Iris pigment epithelial cell (primary cell): ENCODE results near the genes ATP5F1B and NDUFA4L2.

- RRBS = 2% methylated on average over 5 of the region's 57 CpGs
These were observed at the start of gene ATP5F1B for GRCh38 chr12:56645183-56646141. Gene ATP5F1B, minus strand, starts transcription at chr12:56645984.

DNA sequence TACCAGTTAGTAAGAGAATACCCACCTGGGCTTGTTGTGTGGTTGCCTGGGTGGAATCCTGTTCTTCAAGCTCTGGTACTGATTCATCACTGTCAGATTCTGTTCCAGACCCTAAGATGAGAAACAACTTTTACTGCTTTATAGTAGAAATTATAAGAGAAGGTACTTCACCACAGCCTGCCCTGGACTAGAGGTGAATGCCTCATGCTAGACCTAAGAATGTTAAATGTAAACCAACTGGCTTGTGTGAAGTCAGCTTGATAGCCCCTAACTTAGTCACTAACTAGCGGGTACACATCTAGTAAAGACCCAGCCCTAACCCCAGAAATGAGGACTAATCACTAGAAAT, 10.5 kb downstream of the NACA start:
- RRBS = no CpG with 5 or more reads among the region's 1 CpG

DNA sequence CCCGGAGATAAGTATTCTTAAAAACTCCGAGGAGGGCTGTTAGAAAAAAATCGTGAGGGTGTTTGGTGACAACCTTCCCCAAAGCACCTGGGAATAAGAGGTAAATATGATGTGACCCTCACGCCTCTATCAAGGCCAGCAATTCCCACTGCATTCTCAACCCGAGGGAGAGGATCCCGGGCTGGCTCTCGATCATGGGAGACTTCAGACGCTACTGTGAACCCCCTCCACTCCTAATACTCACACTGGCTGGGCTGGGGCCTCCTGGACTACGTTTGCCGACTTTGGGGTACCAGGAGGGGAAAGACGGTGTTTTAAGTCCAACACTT, 553 bp downstream of the NACA start:
- RRBS = 4% methylated on average over 1 of the region's 11 CpGs

- RRBS = no CpG with 5 or more reads among the region's 6 CpGs
These were observed 603 bp upstream of the NACA start for GRCh38 chr12:56725759-56726045.

DNA sequence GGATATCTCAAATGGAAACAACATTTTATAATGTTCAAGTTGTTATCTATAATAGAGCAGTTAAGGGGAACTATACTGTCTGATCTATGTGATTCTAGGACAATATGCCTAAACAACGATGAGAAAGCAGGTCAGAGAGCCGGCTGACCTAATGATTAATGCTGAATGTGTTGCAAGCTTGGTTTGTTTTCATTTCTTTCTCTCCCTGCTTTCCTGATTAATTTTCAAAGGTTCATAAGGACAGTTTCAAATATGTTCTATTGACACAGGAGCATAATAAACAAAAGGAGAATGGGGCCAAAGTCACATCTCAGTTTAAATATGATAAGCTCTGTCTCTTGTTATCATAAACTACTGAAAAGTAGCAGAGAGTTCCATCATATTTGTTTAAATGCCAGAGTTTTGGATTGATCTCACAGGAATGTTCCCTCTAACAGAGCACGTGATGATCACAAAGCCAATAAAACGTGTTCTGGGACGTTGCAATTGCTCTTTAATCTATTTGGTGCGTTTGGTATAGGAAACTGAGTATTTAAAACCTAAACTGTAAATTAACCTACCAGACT, 3.8 kb upstream of the HSD17B6 start:
- RRBS = no CpG with 5 or more reads among the region's 6 CpGs

DNA sequence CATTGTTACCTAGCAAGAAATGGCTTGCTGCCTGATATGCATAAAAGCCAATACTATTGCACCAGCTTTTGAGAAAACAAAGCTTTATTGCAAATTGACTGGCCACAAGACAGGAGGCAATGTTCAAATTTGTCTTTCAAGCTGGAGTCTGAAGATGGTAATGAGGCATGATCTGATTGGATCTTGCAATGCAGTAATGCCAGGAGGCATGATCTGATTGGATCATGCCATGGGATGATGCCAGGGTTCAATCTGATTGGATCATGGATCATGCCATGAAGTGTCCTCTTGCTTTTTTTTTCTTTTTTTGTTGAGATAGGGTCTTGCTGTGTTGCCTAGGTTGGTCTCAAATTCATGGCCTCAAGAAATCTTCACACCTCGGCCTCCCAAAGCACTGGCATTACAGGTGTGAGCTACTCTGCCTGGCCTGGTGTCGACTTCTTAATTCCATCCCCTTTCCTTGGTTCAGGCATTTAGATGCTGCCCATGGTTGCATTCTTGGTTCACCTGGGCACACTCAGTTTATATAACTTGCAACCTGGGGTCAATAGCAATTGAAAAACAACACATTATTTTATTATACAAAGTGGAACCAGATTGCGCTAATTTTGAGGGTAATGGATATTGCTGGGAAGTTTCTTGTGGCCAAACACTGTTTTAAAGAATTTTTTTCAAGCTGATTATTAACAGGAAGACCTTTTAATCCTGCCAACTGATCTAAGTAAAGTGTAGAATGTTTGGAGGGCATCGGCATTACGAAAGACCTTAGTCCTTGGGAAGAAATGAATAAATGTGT, 38.8 kb downstream of the HSD17B6 start:
- RRBS = no CpG with 5 or more reads among the region's 5 CpGs

DNA sequence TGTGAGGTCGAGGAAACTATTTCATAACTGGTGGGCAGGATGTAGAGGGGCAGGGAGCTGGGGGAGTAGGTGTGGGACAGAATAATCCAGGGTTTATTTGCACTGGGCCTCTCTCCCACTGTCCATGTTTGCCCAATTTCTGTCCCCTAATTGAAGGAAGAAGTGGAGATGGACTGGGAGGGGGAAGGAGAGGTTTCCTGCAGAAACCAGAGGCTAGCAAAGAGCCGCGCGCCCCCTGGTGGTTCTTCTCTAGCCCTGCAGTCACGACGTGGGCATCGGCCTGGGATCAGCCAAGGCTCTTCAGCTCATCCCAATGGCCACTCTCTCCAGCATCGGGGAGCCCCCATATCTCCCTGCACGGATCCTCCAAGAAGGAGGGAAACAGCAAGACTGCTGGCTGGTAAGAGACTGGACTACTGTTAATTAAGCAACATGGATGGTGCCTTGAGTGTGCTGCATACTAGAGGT, 6.8 kb upstream of the GPR182 start:
- RRBS = no CpG with 5 or more reads among the region's 9 CpGs

GRCh38 chr12:56988303-56988757, 6.0 kb upstream of the GPR182 start:
- RRBS = no CpG with 5 or more reads among the region's 5 CpGs

GRCh38 chr12:57048768-57049431, 1.0 kb downstream of the MYO1A start:
- RRBS = no CpG with 5 or more reads among the region's 4 CpGs

- RRBS = no CpG with 5 or more reads among the region's 16 CpGs
These were observed 2.3 kb upstream of the NAB2 start for GRCh38 chr12:57086538-57087027.

DNA sequence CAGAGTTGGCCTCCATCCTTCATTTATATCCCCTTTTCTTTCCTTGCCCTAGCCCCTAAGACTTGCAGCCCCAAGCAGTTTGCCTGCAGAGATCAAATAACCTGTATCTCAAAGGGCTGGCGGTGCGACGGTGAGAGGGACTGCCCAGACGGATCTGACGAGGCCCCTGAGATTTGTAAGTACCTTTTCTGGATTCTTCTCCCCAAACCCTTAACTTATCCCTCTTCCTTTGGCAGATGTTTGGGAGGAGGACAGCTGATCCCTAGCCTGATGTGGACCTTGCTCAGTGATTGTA, 10.1 kb downstream of the LRP1 start:
- RRBS = no CpG with 5 or more reads among the region's 5 CpGs

GRCh38 chr12:57148647-57149137, 20.4 kb downstream of the LRP1 start:
- RRBS = no CpG with 5 or more reads among the region's 3 CpGs

GRCh38 chr12:57193415-57193759, 23.2 kb upstream of the NXPH4 start:
- RRBS = no CpG with 5 or more reads among the region's 12 CpGs

- RRBS = no CpG with 5 or more reads among the region's 10 CpGs
These were observed 7.1 kb upstream of the NXPH4 start for GRCh38 chr12:57209428-57210012.

- RRBS = 88% methylated on average over 4 of the region's 8 CpGs
These were observed 4.9 kb upstream of the NXPH4 start for GRCh38 chr12:57211759-57212031.

- RRBS = no CpG with 5 or more reads among the region's 17 CpGs
These were observed 2.9 kb downstream of the SHMT2 start for GRCh38 chr12:57232317-57232954.

- RRBS = no CpG with 5 or more reads among the region's 18 CpGs
These were observed at the start of gene NDUFA4L2 for GRCh38 chr12:57236792-57237939. Gene NDUFA4L2, minus strand, starts transcription at chr12:57237104.

DNA sequence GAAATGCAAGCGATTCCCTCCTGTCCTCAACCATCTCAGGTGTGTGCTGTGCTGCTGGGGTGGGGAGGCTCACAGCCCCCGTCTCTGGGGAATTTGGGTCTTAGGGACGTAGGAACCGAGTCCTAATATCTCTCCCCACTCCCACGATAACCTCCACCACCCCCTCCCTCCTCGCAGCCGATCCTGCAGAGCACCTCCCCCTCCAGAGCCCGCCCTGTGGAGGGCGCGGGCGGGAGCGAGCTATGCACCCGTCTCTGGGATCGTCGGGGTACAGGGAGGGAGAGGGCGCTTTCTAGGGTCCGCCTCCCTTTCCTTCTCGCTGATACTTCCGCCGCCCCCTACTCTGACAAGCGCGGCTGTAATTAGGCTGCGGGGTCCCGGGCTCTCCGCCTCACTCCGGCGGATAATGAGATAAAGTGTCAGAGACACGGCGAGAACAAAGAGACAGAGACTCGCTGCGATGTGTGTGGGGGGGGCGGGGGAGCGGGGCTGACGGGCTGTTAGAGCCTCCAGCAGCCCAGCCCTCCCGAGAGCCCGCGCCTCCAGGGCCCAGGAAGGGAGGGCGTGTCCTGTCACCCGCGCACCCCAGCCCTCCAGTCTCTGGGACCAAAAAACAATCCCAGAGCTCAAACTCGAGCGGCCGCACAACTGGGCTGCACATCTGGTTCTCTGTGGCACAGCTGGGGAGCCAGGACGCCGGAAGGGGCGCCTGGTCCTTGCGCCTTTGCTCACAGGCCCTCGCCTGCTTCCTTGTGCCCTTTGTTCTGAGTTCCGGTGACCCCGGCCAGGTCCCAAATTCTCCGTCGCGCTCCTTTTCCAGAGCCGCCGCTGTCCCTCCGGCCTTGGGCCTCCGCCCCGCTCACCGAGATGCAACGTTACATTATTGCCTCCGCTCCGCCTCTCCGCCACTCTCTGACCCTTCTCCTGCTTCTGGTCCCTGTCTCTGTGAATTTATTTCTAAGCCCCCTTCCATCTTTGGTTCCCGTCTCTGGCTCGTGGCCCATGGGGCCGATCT, 1.3 kb upstream of the NDUFA4L2 start:
- RRBS = 7% methylated on average over 12 of the region's 66 CpGs

GRCh38 chr12:57240941-57242016, 4.4 kb upstream of the NDUFA4L2 start:
- RRBS = 16% methylated on average over 3 of the region's 54 CpGs

- RRBS = no CpG with 5 or more reads among the region's 4 CpGs
These were observed 44.4 kb upstream of the STAC3 start for GRCh38 chr12:57295240-57295906.